ENCODE results near the genes CCT6A, ZNF716 and ERV3-1.

- PRO-cap, 2 experiments, result no peak in any of the 2 experiments
Measured at GRCh38 chr7:55509234-55509672, 63.0 kb downstream of the VOPP1 start.

DNA sequence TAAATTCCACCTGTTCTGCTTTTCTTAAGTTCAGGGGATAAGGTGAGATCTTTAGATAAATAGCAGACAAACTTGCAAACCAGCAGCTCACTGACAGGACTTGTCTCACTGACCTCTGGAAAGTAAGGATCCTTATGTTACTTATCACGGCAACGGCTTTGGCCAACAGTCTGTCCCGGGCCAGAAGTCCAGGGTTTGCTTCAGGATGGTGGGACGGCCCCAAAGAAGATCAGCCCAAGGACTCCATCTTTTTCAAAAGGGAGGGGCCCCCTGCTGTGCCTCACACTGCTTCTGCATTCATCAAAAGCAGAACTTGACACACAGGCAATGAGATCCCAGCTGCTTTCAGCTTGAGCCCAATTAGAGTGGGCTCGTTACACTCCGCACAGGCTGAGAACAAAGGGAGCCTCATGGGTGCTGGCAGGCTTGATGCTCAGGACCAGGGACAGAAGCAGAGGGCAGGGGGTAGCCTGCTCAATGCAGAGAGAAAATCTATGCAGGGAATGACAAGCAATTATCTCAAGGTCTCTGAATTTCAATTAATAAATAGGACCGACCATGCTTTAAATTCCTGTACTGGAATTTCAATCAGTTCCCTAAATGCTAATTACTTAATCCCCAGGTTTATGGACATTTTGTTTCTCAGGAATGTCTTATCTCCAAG is 45.5 kb downstream of the VOPP1 start:
- PRO-cap, 2 experiments, result no peak in any of the 2 experiments

- PRO-cap, 2 experiments, result no peak in any of the 2 experiments
Measured at GRCh38 chr7:55547750-55548529, 24.4 kb downstream of the VOPP1 start.

GRCh38 chr7:55551177-55551719 is 21.1 kb downstream of the VOPP1 start:
- PRO-cap, 2 experiments, result no peak in any of the 2 experiments

- PRO-cap, 2 experiments, result peak in 2 of 2 experiments; most common minus-strand start chr7:55552753 (in 2)
Measured at GRCh38 chr7:55552209-55553545, 19.6 kb downstream of the VOPP1 start.

DNA sequence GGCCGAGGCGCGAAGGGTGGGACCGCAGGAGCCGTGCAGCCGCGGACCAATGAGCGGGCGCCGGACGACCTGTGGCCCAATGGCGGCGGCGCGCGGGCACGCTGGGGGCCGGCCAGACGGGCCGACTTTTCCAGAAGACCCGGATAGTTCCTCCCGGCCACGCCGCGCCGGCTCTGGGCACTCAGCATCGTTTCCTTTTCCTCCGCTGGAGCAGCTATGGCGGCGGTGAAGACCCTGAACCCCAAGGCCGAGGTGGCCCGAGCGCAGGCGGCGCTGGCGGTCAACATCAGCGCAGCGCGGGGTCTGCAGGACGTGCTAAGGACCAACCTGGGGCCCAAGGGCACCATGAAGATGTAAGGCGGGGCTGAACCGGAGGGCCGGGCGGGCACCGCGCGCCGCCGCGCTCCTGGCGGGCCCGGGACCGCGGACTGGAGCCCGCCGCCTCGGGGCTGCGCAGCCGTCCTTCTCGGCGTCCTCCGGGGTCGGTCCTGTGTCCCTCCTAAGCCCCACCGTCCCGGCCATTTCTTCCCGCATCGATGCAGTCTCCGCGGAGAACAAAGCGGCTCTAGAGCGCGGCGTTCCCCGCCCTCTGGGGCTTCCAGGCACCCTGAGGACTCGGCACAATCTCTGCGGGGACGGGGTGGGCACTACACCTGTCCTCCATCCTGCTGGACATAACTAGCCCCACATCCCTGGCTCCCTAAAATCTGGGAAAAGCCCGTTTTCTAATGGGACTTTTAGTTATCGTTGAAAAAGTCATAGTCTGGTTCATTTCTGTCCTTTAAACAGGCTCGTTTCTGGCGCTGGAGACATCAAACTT is at the start of gene CCT6A:
TSS of gene CCT6A (plus strand) at position 133 of the 820 bp plus-strand sequence.
- PRO-cap, 2 experiments, result peak in 2 of 2 experiments; most common plus-strand start position 156 of the sequence (in 1)

DNA sequence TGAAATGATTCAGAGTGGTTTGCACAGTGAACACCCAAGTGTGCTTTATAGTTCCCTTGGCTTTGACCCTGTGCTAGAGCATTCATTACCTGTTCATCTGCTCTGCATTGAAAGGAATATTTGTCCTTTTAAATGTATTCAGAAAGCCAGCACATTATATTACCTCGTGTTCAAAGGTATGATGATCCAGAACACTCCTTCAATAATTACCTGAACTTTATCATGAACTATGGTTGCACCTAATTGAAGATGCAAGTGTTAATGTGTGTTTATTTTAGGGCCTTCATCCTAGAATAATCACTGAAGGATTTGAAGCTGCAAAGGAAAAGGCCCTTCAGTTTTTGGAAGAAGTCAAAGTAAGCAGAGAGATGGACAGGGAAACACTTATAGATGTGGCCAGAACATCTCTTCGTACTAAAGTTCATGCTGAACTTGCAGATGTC is 3.8 kb downstream of the CCT6A start:
- PRO-cap, 2 experiments, result no peak in any of the 2 experiments

GRCh38 chr7:56091474-56092216 is 1.1 kb downstream of the PHKG1 start:
- PRO-cap, 2 experiments, result peak in 1 of 2 experiments; most common plus-strand start chr7:56091808 (in 1); most common minus-strand start chr7:56091665 (in 1)

DNA sequence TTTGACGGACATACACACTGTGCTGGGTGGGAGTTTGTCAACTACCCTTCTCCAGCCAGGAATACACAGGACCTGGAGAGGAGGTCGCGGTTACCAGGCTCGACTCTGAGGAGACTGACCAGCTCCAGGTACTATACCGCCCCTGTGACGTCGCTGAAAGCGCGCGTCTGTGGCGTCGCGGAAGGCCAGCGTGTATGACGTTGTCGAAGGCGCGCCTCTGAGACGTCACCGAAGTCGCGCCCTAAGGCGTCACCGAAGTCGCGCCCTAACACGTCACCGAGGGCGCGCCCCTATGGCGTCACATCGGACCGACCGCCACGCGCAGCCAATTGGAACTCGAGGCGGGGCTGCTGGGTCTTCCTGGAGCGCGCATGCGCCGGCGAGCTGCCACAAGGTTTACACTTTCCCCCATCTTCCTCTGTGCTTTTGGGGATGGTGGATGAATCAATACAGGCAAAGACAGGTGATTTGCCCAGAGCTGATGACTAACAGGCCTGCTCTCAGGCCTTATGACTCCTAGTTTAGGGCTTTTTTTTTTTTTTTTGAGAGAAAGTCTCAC is 249.9 kb downstream of the ZNF479 start:
- PRO-cap, 2 experiments, result no peak in any of the 2 experiments

DNA sequence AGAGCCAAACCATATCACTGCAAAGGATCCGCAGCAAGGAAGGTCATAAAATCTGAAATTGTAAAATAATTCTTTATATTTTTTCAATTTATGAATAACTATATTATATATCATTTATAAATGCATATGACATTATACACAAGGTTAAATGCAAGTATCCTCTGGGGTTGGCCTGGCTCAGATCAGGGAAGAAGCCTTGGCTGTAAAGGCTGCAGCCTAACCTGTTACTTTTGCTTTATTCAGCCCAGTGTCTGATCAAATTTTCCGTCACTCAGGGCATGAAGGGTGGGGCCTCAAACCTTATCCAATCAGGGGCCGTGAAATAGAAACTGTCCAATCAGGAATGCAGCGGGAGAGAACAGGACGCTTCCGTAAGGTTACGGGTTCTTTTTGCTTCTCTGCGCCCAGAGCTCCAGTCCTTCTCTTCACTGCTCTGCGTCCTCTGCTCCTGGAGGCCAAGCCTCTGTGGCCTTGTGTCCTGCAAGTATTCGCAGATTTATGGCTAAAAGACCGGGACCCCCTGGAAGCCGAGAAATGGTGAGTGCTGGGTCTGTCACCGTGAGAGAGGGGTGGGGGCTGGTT is at the start of gene ZNF716:
TSS of gene ZNF716 (plus strand) at position 387 of the 582 bp plus-strand sequence.
- PRO-cap, 2 experiments, result no peak in any of the 2 experiments

DNA sequence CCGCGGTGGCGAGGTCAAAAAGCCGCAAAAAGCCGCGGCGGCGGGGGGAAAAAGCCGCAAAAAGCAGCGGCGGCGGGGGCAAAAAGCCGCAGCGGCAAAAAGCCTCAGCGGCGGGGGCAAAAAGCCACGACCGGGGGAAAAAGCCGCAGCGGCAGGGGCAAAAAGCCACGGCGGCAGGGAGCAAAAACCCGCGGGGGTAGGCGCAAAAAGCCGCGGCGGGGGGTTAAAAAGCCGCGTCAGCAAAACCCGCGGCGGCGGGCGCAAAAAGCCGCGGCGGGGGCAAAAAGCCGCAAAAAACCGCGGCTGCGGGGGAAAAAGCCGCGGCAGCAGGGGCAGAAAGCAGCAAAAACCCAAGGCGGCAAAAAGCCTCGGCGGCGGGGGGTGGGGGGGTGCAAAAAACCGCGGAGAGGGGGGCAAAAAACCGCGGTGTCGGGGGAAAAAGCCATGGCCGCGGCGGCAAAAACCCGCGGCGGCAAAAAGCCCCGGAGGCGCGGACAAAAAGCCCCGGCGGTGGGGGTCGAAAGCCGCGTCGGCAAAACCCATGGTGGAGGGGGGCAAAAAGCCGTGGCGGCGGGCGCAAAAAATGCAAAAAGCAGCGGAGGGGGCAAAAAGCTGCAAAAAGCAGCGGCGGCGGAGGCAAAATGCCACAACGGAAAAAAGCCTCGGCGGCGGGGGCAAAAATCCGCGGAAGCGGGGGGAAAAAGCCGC is 418.6 kb downstream of the ZNF716 start:
- PRO-cap, 2 experiments, result no peak in any of the 2 experiments

- PRO-cap, 2 experiments, result no peak in any of the 2 experiments
Measured at GRCh38 chr7:64637894-64638661, 27.9 kb upstream of the ZNF107 start.

- PRO-cap, 2 experiments, result no peak in any of the 2 experiments
Measured at GRCh38 chr7:64803789-64804402, 9.7 kb downstream of the ZNF138 start.

GRCh38 chr7:64888588-64889793 is 14.1 kb upstream of the ZNF273 start:
- PRO-cap, 2 experiments, result no peak in any of the 2 experiments

DNA sequence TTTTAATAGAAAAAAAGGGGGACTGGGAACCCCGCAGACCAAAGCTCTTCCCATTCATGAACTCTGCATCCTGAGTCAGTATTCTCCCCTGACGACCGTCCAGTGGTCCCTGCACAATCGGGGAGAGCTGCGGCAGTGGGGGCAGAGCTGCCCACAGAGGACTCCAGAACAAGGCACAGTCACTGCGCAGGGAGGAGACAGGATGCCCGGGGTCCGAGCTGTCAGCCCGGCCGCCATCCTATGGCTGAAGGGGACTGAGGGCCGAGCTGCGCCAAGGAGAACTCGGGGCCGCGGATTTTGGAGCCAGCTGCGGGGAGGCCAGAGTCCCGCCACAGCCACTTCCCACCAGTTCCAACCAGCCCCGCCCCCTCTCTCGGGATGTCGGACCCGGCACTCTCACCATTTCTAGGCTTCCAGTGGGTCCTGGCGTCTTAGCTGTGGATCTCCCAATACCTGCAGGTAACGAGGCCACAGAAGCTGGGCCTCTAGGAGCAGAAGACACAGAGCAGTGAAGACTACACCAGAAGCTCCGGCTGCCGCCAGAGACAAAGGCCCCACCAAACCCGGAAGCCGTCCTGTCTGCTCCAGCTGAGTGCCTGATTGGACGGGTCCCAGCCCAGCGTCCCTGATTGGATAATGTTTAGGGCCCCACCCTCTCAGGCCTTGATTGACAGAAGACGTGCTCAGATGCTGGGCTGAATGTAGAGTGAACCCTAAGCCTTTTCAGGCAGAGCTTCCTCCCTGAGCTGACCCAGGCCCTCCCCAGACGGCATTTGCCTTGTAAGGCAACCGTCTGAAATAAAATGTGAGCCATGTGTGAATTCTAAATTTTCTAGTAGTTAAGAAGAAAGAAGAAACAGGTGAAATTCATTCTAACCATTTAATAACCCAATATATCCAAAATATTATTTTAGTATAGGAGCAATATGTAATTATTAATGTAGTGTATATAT is at the start of gene ERV3-1:
TSS of gene ERV3-1 (minus strand) at position 547 of the 953 bp plus-strand sequence.
- PRO-cap, 2 experiments, result peak in 2 of 2 experiments; most common plus-strand start position 676 of the sequence (in 1); most common minus-strand start position 547 of the sequence (in 2)

GRCh38 chr7:65907511-65908012 is 34.7 kb downstream of the VKORC1L1 start:
- PRO-cap, 2 experiments, result no peak in any of the 2 experiments

GRCh38 chr7:65951986-65952477 is 30.0 kb downstream of the GUSB start:
- PRO-cap, 2 experiments, result no peak in any of the 2 experiments

DNA sequence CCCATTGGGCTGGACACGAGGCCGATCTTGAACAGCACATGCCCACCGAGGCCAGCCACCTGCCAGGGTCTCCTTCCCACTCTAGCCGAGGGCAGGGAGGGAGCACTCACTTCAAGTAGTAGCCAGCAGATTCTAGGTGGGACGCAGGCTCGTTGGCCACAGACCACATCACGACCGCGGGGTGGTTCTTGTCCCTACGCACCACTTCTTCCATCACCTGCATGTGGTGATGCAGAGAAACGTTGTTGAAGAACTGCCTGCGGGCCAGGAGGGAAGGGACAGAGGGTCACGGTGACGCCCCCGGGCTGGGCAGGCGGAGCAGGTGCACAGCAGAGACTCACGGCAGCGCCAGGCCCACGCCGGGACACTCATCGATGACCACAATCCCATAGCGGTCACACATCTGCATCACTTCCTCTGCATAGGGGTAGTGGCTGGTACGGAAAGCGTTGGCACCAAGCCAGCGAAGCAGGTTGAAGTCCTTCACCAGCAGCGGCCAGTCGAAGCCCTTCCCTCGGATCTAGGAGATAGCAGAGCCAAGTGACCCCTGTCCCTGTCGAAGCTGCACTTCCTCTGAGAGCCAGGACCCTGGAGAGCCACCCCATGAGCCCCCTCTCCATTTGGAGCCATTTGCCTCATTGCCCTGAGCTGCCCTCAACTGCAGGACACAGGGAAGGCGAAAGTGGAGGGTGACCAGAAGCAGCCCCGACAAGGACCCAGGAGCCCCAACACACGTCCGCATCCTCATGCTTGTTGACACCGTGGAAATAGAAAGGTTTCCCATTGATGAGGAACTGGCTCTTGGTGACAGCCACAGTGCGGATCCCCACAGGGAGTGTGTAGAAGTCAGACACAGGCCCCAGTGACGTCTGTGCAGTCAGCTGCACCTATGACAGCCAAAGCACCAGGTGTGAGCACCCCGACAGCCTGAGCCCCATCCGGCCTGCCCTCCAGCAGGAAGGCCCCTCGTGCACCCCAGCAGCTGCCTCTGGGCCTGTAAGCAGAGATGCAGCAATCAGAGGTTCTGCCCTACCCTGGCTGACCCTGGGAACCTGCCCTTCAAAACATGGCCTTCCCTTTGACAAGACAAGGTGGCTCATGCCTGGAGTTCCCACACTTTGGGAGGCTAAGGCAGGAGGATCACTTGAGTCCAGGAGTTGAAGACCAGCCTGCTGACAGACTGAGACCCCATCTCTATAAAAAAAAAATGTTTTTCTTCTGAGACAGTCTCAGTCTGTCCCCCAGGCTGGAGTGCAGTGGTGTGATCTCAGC is 7.4 kb downstream of the GUSB start:
- PRO-cap, 2 experiments, result no peak in any of the 2 experiments

GRCh38 chr7:66152441-66153373 is 38.1 kb downstream of the CRCP start:
- PRO-cap, 2 experiments, result no peak in any of the 2 experiments

GRCh38 chr7:66190087-66190502 is 15.0 kb upstream of the TPST1 start:
- PRO-cap, 2 experiments, result no peak in any of the 2 experiments

Measured in psoas muscle (tissue), 2 donors.